AG04449 (cell line): Measurements from ENCODE around the genes ATAD3B, CALML6 and CFAP74.

- RRBS = 3% methylated on average over 16 of the region's 143 CpGs
Observed at GRCh38 chr1:1471371-1472599, at the start of gene ATAD3B. Gene ATAD3B, plus strand, starts transcription at chr1:1471765.

- RRBS = 5% methylated on average over 29 of the region's 121 CpGs
Observed at GRCh38 chr1:1539485-1540532, 615 bp downstream of the TMEM240 start.

GRCh38 chr1:1541553-1542550 lies 1.4 kb upstream of the TMEM240 start:
- RRBS = no CpG with 5 or more reads among the region's 41 CpGs

DNA sequence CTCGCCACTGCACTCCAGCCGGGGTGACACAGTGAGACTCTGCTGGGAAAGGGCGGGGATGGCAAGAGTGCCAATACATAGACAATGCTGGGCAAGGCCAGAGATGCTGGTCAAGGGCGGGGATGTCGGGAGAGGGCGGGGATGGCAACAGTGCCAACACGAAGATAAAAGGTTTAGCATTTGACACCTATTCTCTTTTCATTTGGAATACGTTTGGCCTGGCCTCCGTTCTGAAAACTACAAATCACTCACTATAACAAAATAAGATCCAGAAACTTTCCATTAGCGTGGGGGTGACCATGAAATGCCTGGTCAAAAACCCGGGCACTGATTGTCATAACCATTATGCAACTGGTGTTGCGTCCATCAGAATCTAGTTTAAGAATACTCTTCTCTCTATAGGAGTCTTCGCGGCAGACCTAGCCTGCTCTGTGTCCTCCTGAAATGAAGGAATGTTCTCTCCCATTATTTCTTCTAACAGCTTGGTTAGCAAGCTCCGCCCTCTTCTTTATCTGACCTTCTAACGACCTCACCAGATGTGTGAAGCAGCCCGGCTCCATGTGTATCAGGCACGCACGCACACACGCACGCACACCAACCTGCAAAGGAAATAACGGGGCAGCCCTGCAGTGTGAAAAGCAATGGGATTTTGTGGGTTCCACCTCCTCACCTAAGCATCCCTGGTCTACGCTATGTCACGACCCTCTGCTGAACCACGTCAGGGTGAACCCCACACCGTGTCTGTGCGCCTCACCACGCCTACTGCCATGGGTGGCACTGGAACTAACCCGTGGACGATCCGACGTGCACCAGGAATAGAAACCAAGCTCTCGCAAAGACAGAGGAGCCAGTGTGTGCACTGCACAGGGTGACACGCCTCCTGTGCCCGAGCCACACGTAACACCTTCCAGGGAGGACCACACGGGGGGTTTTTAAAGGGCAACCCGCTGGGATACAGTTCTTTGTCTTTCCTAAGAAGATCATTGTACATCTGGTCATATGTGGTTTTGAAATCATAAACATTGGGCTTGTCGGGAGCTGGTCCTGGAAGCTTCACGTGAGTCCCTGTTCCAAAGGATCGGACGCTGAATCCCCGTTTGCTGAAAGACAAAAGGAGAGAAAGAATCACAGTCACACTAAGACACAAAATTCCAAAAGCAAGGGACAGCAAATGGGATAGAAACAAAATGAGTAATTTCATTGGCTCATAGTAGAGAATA lies 10.4 kb downstream of the SSU72 start:
- RRBS = no CpG with 5 or more reads among the region's 43 CpGs

- RRBS = no CpG with 5 or more reads among the region's 13 CpGs
Observed at GRCh38 chr1:1565446-1565924, 9.2 kb downstream of the SSU72 start.

- RRBS = 45% methylated on average over 2 of the region's 36 CpGs
Observed at GRCh38 chr1:1613845-1614856, 1.1 kb upstream of the MIB2 start.

- RRBS = no CpG with 5 or more reads among the region's 8 CpGs
Observed at GRCh38 chr1:1646512-1647015, 12.2 kb downstream of the CDK11B start.

DNA sequence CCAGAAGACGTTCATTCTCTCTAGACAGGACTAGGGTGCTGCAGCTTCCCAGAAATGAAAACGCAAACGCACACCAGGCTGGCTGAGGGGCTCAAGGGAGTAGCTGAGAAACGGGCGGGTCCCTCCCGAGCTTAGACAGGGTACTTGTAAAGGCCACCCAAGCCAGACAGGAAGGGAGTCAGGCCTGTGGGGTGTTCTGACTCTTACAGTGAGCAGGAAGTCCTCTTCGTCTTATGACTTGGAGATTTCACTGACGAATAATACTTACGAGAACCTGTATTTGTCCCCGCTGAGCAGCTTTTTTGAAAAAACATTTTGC lies 11.0 kb upstream of the CDK11B start:
- RRBS = no CpG with 5 or more reads among the region's 10 CpGs

DNA sequence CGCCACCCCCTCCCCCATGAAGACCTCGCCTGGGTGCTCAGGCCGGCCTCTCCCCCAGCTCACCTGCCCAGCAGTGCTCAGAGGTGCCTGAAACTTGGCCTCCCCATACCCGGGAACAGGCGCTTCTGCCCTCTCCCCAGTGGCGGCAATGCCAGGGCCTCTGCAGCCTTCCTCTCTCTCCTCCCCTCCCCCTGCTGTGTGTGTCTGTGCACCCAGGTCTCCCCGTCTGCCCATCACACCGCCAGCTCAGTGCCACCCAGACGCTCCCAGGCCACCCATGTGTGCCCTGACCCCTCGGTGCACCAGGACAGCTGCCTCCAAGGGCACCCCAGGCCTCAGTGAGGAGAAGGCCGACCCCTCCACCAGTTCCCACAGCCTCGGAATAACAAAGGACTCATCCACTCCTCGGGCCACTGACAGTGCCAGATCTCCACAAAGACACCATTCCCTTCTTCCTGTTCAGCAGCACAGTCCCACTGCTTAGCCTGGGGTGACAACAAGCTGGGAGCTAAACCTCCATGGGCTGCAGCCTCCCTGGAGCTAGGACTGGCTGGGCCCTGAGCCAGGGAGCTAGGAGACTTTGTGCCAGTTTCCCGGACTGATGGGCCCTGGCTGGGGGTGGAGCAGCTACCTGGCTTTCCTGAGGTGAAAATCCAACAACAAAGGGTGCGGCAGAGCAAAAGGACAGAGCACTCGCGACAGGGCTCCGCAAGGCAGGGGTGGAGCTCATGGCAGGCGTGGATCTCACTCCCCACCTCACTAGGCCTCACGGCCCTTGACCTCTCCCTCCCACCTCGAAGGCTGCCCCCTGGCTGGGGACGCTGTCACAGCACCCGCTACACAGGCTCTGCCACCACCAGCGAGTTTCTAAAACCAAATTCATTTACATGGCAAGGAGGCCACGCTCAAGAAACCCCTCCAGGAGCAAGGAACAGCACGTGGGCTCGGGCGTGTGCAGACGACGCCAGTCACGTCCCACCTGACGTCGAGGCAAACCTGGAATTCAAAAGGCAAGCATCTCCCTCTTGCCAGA lies 14.0 kb downstream of the SLC35E2B start:
- RRBS = no CpG with 5 or more reads among the region's 33 CpGs

DNA sequence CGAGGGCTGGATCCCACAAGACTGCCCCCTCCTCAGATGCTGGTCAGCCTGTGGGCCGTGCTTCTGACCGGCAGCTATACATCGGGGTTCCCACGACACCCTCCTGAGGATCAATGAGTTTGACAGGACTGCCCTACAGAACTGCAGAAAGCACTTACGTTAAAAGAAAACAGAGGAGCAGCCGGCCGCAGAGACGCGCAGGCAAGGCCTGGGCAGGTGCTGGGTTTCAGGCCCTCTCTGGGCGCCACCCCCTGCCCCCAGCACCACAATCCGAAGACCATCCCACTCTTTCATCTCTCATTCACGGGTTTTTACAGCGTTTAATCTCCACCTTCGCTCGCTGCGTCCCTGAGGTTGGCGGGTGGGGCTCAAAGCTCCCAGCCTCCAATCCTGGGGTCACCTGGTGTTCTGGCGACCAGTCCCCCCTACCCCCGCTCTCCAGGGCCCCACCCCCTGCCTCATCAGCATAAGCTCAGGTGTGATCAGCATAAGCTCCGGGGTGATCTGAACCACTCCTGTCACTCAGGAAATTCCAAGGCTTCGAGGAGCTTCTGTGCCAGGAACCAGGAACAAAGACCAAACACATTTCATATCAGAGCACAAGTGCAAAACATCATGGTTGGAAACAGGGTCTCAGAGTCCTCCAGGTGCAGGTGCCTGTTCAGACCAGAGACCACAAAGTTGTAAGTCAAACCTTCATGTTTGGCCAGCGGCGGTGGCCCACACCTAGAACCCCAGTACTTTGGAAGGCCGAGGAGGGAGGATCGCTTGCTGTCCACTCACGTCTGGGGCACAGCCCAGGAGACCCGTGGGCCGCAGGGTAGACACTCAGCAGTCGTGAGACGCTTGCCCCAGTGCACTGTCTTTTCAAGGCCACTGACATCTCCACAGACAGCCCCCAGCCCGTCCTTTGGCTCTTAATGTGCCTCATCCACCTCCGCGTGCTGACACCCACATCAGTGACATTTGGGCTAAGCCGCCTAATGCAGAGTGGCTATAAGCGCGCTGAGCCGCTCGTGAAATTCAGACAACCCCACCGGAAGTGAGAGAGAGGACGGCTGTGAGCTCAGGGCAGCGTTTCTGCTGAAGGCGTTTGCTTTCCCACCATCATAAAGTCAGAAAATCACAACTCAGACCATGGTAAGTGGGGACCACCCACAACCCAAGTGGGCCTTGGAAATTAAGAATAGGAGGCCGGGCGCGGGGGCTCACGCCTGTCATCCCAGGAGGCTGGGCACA lies 8.9 kb downstream of the SLC35E2B start:
- RRBS = no CpG with 5 or more reads among the region's 47 CpGs

GRCh38 chr1:1848441-1849107 lies 42.3 kb downstream of the GNB1 start:
- RRBS = no CpG with 5 or more reads among the region's 4 CpGs

DNA sequence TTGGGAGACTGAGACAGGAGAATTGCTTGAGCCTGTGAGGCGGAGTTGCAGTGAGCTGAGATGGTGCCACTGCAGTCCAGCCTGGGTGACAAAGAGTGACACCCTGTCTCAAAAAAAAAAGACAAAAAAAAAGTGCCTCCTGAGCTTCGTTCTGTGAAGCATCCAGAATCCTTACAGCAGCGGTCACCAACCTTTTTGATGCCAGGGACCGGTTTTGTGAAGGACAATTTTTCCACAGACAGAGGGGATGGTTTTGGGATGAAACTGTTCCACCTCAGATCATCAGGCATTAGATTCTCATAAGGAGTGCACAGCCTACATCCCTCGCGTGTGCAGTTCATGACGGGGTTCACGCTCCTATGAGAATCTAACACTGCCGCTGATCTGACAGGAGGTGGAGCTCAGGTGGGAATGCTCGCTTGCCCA lies 16.2 kb downstream of the GNB1 start:
- RRBS = no CpG with 5 or more reads among the region's 10 CpGs

DNA sequence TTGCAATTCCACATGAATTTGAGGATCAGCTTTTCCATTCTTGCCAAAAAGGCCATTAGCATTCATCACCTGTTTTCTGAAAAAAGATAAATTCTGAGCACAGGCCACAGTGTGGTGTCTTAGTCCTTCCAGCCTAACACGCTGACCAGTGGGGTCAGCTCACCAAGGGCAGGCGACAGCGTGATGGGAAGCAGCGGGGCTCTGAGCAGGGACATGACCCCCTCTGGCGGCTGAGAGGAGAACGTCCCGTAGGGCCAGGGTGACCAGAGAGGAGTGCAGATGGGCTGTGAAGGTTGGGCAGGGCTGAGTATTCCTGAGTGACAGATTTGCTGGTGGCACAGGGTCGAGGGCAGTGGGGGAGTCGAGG lies 8.9 kb upstream of the CALML6 start:
- RRBS = no CpG with 5 or more reads among the region's 9 CpGs

- RRBS = no CpG with 5 or more reads among the region's 16 CpGs
Observed at GRCh38 chr1:1914806-1915510, at the start of gene CALML6. Gene CALML6, plus strand, starts transcription at chr1:1915260.

- RRBS = 6% methylated on average over 35 of the region's 48 CpGs
Observed at GRCh38 chr1:2003550-2004126, at the start of gene CFAP74. Gene CFAP74, minus strand, starts transcription at chr1:2003786.

- RRBS = no CpG with 5 or more reads among the region's 8 CpGs
Observed at GRCh38 chr1:2134362-2134622, 60.3 kb downstream of the FAAP20 start.

GRCh38 chr1:2246108-2246975 lies 18.2 kb downstream of the SKI start:
- RRBS = no CpG with 5 or more reads among the region's 27 CpGs

DNA sequence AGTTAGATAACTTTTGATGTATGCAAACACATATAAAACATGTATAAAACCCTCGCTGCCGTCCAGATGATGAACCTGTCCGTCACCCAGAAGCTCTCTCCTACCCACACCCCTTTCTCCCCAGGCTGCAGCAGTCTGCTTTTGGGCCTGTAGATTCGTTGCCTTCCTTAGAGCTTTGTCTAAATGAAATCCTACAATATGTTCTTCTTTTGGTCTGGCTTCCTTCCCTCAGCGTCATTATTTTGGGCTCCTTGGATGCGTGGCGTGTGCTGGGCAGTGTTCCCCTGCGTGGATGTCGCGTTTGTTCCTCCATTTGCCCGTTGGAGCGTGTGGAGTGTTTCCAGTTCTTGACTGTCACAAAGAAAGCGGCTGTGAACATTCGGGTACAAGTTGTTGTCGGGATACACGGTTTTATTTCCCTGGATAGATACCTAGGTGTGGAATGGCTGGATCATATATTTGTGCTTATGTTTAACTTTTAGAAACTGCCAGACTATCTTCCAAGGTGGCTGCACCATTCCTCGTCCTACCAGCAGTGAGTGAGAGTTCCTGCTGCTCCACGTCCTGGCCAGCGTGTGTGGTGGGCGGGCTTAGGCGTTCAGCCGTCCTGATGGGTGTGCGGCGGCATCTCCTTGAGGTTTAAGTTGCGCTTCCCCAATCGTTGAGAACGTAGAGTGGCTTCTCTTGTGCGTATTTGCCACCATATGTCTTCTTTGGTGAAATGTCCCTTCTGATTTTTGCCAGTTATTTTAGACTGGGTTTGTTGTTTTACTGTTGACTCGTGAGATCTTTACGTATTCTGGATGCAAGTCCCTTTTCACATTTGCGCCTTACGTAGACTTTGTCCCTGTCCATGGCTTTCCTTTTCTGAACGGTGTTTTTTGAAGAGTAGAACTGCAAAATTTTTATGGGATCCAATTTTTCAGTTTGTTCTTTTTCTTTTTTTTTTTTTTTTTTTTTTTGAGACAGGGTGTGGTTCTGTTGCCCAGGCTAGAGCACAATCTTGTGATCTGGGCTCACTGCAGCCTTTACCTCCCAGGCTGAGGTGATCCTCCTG lies 31.8 kb downstream of the SKI start:
- RRBS = no CpG with 5 or more reads among the region's 33 CpGs

- RRBS = no CpG with 5 or more reads among the region's 11 CpGs
Observed at GRCh38 chr1:2265834-2266571, 37.9 kb downstream of the SKI start.

- RRBS = no CpG with 5 or more reads among the region's 22 CpGs
Observed at GRCh38 chr1:2267259-2267823, 39.2 kb downstream of the SKI start.